Colon Carcinoma Metastatic in the Lung (tissue), 2 donors: Measurements from ENCODE around the gene PPP2R5C.

DNA sequence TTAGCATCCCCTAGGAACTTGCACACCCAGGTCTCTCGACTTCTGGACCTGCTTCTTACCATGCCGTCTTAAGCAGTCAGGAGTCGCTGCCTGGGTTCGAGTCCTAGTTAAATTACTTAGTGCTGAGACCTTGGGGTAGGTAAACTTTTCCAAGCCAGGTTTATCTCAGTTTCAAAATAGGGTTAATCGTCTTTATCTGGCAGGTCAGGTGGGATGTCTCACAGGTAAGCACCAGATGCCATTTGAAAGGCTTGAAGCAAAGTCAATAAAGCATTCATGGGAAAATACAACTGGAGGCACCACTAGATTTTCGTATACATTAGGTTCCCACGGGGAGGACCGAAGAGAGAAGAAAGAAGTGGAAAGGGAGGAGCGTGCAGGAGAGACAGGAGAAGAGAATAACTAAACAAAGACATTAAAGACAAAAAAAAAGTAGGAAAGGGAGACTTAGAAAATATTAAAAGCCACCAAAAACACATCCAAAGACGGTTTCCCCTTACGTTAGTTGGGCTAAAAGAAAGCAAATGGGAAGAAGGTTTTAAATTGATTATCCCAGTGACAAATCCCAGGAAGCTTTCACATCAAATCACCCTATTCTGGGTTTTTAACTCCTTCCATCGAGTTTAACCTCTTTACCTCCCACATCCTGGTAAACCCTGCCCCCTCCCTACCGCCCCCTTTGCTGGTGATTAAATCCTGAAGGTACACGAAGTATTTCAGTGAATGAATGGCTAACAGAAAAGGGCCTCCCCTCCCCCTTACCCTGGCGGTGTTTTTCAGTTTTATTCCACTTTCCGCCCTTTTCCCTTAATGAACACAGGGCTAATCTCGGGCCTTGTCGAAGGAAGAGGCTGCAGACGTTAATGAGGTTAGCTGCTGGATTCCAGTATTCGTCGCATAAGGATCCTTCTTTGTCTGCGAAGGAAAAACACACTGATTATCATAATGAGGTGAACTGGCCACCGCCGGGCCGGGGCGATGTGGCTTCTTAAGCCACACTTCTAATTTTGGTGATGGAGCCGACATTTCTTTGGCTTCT is 71.5 kb downstream of the RTL1 start:
- PRO-cap, 2 experiments: no peak in any of the 2 experiments

- PRO-cap, 2 experiments: no peak in any of the 2 experiments
Observed at GRCh38 chr14:100968704-100969046, 65.2 kb upstream of the RTL1 start.

DNA sequence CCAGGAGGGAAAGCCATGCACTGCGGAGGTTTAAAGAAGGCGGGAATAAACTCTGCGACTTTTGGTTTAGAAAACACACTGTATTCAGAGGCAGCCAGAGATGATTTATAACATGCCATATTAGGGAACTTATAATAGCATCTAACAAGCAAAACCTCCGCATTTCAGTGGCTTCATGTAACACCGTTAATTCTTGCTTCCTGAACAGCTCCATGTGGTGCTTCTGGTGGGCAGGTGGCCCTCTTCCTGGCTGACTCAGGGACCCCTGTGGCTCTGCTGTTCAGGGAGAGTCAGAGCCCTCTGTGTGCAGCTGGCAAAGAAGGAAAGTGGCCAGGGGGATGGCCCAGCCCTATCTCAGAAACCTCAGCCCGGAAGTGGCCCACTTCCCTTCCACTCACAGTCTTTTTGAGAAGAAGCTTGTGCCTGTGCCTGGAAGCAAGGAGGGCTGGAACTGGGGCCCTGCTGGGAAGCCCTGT is 217.0 kb upstream of the RTL1 start:
- PRO-cap, 2 experiments: no peak in any of the 2 experiments

DNA sequence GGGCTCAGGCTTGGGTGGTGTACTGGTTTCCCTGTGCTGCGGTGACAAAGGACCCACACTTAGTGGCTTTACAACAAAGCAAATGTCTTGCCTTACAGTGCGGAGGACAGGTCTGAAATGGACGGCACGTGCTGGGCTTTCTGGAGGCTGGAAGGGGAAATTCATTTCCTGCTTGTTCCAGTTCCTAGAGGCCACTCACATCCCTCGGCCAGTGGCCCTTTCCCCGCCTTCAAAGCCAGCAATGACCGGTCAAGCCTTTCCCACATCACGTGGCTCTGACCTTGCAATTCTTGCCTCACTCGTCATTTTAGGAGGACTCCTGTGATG is 298.2 kb upstream of the RTL1 start:
- PRO-cap, 2 experiments: no peak in any of the 2 experiments

GRCh38 chr14:101408305-101408636 is 353.2 kb upstream of the PPP2R5C start:
- PRO-cap, 2 experiments: no peak in any of the 2 experiments

DNA sequence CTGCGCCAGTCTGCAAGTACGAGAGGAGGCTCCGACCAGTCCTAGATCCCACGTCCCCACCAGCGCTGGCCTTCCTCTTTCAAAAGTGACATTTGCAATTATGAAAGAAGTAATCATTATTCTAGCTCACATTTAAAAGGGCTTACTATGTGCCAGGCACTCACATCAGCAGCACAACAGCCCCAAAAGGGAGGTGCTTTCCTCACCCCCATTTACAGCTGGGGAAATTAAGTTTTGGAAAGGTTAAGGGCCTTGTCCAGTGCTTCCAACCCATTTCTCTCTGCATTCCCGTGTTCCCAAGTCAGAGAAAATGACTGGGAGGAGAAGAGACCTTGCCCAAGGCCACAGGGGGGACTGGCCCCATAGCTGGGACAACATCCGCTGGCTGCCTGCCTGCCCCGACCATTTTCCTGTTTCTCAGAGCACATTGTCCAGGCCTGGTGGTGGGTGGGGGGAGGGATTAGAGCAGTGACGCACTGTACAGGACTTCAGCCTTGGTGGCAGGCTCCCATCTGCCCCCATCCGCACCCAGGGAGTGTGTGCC is 172.7 kb upstream of the PPP2R5C start:
- PRO-cap, 2 experiments: no peak in any of the 2 experiments

- PRO-cap, 2 experiments: no peak in any of the 2 experiments
Observed at GRCh38 chr14:101707122-101708335, 54.0 kb upstream of the PPP2R5C start.

DNA sequence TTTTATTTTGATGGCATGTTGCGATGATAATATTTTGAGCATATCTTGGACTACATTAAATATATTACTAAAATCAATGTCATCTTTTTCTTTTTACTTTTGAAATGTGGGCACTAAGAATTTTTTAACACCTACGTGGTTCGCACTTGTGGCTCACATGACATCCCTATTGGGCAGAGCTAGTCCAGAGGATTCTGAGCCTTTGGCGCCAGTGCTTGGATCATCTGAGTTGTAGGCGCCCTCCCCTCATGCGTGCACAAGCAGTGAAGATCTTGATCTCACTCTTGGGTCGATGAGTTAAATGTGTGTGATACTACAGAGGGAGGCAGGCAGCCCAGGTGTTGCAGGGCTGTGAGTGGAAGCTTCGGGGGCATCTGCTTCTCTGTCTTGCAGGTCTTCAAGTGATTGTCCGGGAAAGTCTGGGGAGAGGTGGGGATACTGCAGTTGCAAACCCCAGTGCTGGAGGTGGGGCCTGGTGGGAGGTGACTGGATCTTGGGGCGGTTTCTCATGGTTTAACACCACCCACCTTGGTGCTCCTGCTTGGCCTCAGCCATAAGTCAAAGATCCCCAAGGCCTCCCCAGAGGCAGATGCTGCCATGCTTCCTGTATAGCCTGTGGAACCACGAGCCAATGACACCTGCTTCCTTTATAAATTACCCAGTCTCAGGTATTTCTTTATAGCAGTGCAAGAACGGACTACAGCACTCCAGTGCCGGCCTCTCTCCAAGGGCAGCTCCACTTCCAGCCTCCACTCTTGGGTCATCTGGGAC is 46.1 kb upstream of the PPP2R5C start:
- PRO-cap, 2 experiments: no peak in any of the 2 experiments

- PRO-cap, 2 experiments: peak in 2 of 2 experiments; most common plus-strand start chr14:101761735 (in 1); most common minus-strand start chr14:101762440 (in 1)
Observed at GRCh38 chr14:101761564-101762647, at the start of gene PPP2R5C. Gene PPP2R5C (plus strand): TSS chr14:101761709.

DNA sequence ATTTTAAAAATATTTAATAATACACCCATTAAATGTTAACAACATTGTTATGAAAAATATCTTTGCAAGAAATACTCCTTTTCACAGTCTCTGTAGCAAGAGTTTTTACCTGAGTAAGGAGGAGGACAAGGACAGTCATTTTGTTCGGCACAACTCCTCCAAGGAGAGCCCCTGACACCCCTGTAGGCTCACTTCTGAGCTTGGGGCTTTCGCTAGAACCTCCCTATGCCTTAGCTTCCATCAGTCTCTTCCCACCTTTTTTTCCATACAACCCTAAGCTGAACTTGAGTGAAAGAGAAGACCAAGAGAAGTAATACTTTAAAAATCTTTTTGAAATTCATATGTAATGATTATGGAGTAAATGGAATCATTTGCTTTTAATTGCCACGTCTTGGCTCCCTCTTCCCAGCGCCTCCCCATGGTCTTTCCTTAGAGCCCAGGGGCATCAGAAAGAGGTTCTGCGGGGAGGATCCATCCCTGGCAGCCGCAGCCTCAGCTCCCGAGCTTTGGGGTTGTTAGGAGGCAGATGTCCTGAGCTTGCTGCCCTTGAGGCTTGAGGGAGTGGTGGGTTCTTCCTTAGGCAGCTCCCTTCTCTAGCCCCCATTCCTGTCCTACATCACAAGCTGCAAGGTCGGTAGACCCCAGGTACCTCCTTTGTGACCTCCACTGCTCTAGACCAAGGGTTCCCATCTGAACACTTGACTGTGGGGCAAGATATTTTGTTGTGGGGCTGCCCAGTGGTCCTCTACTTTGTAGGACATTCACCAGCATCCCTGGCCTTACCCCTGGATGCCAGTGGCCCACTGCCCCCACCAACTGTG is 6.0 kb downstream of the PPP2R5C start:
- PRO-cap, 2 experiments: no peak in any of the 2 experiments

- PRO-cap, 2 experiments: peak in 1 of 2 experiments; most common plus-strand start chr14:101808318 (in 1)
Observed at GRCh38 chr14:101807915-101808881, 46.7 kb downstream of the PPP2R5C start.

DNA sequence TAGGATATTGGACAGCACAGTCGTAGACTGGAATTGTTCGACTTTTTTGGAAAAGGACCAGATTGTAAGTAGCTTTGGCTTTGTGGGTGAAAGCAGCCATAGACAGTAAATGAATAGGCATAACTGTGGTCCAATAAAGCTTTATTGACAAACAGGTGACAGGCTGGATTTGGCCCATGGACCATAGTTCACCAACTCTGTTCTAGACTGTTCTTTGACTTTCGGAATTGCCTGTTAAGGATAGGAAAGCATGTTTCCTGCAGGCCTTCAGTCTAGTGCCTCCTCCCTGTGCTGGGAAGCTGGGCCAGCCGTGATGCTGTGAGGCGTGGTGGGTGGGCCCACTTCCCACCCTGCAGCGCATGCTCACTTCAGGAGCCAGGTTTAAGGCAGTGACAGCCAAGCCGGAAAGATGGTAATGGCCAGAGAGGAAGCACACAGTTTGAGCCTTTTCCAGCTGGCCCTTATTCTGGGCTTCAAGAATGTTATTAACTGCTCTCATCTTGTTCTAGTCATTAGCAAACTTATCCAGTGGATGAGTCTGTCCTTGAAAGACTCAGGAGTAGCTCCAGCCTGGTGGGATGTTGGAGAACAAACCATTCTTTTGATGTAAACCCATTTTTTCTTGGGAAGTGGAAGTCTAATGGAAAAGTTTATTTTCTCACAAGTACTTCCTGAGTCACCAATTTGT is 51.9 kb downstream of the PPP2R5C start:
- PRO-cap, 2 experiments: peak in 1 of 2 experiments; most common plus-strand start position 406 of the sequence (in 1)

- PRO-cap, 2 experiments: no peak in any of the 2 experiments
Observed at GRCh38 chr14:101819577-101820149, 58.2 kb downstream of the PPP2R5C start.

DNA sequence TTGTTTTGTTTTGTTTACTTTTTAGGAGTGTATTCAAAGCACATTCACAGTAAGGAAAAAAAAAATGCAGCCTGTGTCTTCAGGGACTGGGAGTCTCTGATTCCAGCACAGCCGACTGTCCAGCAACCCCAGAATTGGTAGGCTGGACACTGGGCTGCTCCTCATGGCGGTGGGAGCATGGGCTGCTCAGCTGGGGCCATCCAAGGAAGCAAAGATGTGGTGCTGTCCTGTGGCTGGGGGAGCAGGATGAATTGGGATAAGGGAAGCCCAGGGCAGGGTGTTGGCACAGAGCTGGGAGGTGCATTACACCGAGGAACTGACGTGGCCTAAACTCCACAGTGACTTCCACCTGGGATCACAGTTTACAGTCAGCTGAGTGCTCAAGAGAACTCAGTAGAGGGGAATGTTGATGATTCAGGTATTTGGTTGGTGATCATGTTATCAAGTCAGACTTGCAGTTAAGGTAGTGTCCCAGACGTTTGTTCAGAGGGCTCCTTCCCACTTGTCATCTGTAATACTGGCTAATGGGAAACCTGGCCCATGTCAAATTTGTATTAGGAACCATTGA is 73.6 kb downstream of the PPP2R5C start:
- PRO-cap, 2 experiments: no peak in any of the 2 experiments

DNA sequence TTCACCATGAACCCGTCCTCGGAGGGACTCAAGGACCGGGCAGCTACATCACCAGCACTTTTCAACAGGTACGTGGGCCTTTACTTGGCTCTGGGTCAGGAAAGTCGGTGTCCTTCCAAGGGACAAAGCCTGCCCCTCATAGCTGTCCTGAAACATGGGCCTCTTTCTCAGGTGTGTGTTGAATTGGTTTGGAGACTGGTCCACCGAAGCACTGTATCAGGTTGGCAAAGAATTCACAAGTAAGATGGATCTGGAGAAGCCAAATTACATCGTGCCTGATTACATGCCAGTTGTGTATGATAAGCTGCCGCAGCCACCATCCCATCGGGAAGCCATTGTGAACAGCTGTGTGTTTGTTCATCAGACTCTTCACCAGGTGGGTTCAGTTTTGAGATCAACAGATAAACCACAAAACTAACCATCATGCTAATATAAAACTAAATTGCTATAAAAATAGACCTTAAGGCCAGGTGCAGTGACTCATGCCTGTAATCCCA is 59.0 kb downstream of the HSP90AA1 start:
- PRO-cap, 2 experiments: no peak in any of the 2 experiments

DNA sequence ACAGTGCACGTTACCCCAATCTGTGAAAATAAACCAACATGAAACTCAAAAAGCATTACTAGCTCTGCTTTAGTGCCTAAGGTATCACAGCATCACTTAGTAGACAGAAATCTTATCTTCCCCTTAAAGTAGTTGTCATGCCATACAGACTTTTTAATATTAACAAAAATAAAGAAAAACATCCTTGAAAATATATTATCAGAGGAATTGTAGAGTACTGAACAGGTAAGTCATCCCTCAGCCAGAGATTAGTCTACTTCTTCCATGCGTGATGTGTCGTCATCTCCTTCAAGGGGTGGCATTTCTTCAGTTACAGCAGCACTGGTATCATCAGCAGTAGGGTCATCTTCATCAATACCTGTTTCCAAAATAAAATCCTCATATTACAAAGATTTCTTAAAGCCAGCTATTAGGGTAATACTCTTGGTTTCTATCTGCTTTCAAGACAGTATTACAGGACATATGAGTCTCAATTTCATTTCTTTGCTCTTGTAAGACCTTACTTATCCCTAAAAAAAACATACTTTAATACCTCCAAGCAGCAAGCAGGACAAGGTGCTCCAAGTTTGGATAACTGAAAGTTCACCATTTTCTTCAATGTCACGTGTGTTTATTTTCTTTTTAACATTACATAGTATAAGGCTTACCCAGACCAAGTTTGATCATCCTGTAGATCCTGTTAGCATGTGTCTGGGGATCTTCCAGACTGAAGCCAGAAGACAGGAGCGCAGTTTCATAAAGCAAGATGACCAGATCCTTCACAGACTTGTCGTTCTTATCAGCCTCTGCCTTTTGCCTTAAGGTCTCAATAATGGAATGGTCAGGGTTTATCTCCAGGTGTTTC is 5.2 kb downstream of the HSP90AA1 start:
- PRO-cap, 2 experiments: no peak in any of the 2 experiments

DNA sequence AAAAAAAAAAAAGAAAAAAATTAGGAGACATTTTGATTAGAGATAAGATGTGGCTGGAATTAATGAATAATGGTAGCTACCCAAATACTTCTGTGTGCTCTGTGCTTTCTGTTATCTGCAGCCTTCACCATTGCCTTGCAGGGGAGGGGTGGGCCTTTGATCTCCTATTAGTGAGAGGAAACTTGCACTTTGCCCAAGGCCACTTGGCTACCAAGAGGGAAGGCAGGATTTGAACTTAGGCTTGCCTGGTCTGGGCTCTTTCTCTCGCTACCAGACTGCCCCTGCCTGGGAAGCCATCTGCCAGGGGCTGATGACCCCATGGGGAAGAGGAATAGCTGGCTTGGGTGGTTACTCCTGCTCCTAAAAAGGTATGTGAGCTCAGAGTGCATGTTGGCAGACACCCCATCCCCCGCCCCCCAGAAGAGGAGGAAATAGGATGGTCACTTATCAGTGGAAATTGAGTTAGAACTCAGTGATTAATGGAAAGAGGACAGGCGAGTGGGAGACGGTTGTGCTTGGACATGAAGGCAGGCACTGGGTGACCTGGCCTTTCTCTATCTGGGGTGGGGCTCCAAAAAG is 51.4 kb downstream of the WDR20 start:
- PRO-cap, 2 experiments: no peak in any of the 2 experiments

DNA sequence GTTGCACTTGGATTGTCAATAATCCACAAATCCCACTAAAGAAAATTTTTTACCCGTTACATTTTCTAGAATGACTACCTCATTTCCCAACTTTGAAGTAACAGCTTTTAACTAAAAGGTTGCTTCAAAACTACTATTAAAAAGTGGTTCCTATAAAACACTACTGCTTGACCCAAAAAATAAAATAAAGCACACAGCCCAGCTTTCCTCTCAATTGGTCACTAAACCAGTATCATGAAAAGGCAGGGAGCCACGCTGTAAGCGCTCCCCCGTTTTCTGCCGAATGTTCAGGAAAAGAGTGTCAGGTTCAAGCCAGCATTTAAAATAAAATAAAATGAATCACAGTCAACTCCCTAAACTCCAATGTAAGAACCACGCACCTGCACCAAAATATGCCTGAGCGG is 660 bp downstream of the MOK start:
- PRO-cap, 2 experiments: no peak in any of the 2 experiments

DNA sequence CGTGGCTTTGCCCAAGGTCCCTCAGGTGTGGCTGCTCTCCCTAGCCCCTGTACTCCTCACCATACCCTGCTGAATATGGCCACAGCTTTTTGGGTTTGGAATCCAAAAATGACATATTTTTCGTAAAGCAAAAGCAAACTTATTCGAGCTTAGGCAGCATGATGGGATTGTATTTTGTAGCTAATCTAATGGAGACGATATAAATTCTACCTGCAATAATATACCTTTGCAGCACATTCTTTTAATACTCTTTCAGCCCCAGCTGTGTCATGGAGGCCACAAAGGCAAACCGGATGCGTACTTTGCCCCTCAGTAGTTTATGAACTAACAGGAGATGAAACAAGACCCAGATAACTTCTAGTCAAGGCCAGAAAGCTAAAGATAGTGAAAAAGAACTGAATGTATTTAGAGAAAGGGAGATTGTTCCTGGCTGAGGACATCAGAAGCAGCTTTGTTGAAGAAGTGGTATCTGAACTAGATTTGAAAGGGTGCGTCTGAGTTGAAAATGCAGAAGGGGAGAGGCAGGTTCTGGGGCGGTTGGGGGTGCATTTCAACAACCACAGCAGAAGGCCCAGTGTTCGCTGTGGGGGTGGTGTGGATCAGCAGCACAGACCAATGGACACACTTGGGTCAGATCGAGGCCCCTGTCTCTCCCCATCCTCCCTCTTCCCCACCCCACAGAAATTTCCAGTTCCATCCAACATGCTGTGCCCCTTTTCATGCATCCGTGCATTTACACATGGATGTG is 2.0 kb downstream of the ZNF839 start:
- PRO-cap, 2 experiments: no peak in any of the 2 experiments

DNA sequence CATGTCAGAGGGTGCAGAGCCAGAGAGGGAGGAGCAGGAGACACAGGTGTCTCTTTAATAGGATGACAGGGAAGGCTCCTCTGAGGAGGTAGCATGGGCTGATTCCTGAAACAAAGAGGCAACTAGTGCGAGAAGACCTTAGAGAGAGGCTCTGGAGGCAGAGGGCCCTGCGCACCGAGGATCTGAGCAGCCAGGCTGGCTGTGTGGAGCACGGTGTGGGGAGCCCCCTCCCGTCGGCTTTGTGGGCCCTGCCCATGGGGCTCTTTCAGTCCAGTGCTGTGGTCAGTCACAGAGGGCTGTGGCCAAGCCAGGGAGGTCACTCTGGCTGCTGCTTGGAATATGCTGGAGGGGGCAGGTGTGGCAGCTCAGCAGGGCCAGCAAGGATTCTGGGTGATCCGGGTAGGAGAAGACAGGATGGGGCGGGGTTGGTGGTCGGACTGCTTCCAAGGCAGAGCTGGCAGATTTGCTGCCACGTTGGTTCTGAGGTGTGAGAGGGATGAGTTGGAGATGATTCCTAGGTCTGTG is 55.7 kb downstream of the TECPR2 start:
- PRO-cap, 2 experiments: no peak in any of the 2 experiments